ENCODE data around the gene PKD2L2.

GRCh38 chr5:136020547-136021115 lies 8.2 kb upstream of the TGFBI start:
- PRO-cap, 4 experiments = no peak in any of the 4 experiments
- RAMPAGE, long total RNA, 4 experiments = no peak in any of the 4 experiments

GRCh38 chr5:136031017-136031569 lies 2.3 kb downstream of the TGFBI start:
- PRO-cap, 4 experiments = peak in 2 of 4 experiments; most common plus-strand start chr5:136031456 (in 1); most common minus-strand start chr5:136031334 (in 2)
- RAMPAGE, long total RNA, 4 experiments = no peak in any of the 4 experiments

GRCh38 chr5:136033684-136034089 lies 4.9 kb downstream of the TGFBI start:
- PRO-cap, 4 experiments = no peak in any of the 4 experiments
- RAMPAGE, long total RNA, 4 experiments = no peak in any of the 4 experiments

DNA sequence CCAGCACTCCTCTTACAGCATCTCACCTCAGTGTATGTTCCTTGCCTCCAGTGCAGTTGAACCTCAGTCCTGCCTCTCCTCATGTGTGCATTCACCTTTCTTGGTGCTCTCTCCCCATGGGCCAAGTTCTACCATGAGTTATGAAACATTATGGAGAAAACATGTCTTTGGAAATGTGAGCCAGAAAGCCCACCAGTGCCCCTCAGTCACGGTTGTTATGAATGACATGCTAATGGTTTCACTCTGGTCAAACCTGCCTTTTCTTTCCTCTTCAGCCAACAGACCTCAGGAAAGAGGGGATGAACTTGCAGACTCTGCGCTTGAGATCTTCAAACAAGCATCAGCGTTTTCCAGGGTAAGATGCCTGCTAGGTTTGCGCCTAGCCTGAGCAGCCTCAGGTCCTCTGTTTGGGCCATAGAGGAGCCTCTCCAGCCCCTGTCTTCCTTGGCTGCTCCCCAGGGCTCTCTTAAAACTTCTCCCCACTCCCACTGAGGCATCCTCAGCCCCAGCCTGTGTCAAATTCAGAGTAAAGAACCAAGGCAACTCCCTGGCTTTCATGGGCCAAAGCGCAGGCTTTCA lies 32.5 kb downstream of the TGFBI start:
- PRO-cap, 4 experiments = no peak in any of the 4 experiments
- RAMPAGE, long total RNA, 4 experiments = no peak in any of the 4 experiments

DNA sequence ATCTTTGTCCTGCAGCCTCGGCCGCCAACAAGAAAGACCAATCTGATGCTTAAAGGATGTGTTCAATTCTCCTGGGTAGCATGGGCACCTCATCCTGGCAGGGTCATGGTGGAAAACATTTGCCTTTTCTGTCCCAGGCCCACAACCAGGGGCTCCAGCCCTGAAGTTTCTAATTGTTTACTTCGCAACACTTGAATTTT lies 26.2 kb upstream of the SMAD5 start:
- PRO-cap, 4 experiments = no peak in any of the 4 experiments
- RAMPAGE, long total RNA, 4 experiments = no peak in any of the 4 experiments

DNA sequence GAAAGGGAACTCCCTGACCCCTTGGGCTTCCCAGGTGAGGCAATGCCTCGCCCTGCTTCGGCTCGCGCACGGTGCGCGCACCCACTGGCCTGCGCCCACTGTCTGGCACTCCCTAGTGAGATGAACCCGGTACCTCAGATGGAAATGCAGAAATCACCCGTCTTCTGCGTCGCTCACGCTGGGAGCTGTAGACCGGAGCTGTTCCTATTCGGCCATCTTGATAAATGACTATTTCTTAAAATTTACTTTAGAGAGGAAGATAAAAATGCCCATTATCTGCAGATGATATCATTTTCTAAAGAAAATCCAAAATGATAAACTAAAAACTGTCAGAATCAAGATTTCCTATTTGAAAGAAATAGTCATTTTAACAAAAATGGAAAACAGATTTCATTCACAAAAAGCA lies 448.7 kb downstream of the SPOCK1 start:
- PRO-cap, 4 experiments = no peak in any of the 4 experiments
- RAMPAGE, long total RNA, 4 experiments = no peak in any of the 4 experiments

- PRO-cap, 4 experiments = no peak in any of the 4 experiments
- RAMPAGE, long total RNA, 4 experiments = no peak in any of the 4 experiments
These were observed 275.1 kb downstream of the SPOCK1 start for GRCh38 chr5:137224043-137224374.

DNA sequence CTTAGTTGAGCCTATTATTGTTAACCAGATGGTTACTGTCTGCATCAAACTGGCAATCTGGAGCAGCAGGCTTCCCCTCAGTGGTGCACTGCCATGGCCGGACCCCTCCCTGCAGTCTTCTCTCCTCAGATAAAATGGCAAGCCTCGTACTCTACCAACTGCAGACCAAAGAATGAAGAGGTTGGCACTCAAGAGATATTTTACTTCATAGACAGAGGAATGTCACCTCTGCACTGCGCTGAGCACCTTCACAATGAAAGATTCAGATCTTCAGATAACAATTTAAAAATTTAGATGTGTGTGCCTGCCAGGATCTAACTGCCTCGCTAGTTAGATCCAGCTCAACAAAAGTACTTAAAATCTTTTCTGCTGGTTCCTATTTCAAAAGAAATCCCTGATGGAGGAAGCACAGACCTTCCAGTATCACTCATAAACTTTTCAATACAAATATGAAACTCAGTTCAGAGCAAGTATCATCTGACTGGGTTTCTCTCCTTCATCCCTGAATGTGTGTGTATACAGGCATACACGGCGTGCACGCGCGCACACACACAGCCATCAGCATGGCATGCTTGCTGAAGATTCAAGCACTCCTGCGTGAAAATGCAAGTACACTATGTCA lies 1.2 kb downstream of the KLHL3 start:
- PRO-cap, 4 experiments = peak in 1 of 4 experiments; most common minus-strand start position 585 of the sequence (in 1)
- RAMPAGE, long total RNA, 4 experiments = no peak in any of the 4 experiments

DNA sequence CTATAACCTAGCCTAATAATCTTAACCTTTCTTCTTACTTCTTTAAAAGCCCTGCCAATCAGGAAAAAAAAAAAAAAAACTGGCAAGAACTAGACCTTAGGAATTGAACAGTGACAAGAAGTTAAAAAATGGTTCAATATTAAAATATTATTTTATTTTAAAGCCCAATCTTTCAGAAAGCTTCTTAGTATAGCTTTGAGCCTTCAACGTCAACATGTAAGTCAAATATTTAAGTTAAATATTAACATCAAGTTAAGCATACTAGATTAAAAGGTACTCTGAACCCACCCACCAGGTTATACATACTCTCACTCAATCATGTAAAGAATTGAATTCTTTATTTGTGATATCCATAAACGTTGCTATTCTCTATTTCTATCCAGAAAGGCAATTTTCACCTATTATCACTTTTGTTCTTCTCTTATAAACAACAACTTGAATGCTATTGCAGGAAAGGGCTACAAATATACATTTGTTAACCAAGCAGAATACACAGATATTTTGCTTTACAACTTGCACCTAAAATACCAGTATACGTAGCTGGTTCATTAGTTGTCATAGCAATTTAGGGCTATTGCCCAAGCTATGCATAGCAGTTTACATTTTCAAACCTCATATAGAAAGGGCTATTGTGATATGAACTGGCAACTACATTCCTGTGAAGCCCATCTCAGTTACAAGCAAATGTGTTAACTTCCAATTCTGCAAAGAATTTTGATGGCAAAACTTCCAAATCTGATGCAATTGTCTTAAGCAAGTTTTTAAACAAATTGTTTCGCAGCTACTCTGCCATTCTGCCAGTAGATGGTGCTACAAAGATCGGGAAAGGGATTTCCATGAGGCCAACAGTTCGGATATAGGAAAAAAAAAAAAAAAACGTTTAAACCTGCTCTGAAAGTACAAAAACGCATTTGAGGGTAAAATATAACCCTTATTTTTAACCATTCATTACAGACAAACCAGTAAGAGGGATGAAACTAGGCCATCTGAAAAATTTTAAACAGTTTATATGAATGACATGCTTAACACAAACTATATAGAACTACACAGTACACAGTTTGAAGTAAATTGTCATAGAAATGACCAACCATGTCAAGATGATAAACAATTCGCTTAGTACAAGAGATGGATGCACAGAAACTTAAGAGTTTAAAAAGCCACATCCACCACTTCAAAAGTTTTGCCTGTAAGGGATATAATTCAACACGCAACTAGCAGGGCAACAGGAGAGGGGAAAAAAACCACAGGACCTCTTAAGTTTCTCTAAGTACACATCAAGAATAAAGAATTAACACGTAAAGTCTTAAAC lies 2.5 kb downstream of the HNRNPA0 start:
- PRO-cap, 4 experiments = no peak in any of the 4 experiments
- RAMPAGE, long total RNA, 4 experiments = no peak in any of the 4 experiments

DNA sequence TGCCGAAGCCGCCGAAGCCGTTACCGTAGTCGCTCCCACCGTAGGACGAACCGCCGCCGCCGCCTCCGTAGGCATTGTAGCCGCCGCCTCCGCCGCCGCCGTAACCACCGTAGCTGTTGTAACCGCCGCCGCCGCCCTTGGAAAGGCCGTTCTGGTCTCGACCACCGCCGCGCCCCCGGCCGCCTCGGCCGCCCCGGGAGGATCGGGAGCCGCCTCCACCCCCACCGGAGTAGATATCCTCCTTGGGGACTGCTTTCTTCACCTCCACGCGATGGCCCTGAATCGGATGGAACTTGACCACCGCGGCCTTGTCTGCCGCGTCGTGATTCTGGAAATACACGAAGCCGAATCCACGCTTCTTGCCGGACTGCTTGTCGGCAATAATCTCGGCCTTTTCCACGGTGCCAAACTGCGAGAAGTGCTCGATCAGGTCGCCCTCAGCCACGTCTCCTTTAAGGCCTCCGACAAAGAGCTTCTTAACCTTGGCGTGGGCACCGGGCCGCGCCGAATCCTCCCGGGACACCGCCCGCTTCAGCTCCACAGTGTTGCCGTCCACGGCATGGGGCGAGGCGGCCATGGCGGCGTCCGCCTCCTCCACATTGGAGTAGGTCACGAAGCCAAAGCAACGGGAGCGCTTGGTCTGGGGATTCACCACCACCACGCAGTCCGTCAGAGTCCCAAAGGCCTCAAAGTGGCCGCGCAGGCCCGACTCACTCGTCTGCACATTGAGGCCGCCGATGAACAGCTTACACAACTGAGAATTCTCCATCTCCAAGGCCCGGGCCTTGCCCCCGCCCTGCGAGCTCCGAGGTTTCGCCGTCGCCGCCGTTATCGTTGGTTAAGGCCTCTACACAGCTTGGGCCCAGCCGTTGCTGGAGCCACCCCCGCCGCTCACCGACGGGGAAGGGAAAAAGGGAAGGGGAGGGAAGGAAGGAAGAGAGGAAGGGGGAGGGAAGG lies 587 bp downstream of the HNRNPA0 start:
- PRO-cap, 4 experiments = peak in 4 of 4 experiments; most common plus-strand start position 149 of the sequence (in 3); most common minus-strand start position 720 of the sequence (in 2)
- RAMPAGE, long total RNA, 4 experiments = no peak in any of the 4 experiments

DNA sequence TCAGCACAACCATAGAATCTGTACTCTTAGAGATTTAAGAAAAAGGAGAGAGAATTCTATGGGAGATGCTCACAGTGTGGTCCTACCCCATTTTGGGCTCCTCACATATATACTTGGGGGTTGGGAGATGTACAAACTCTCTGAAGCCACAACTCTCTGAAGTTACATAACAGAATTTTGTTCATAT lies 48.4 kb upstream of the HNRNPA0 start:
- PRO-cap, 4 experiments = no peak in any of the 4 experiments
- RAMPAGE, long total RNA, 4 experiments = no peak in any of the 4 experiments

DNA sequence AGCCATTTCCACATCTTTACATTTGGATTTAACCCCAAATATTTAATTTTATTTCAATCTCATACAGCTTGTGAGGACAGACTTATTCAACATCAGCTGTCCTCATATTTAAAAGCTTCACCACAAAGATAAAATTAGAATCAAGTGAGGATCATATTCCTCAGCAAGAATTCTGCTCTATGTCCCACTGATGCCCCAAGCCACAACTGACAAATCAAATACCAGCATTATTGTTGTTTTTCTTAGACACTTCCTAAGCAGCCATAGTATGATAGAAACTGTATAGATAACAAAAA lies 30.0 kb upstream of the MYOT start:
- PRO-cap, 4 experiments = no peak in any of the 4 experiments
- RAMPAGE, long total RNA, 4 experiments = no peak in any of the 4 experiments

DNA sequence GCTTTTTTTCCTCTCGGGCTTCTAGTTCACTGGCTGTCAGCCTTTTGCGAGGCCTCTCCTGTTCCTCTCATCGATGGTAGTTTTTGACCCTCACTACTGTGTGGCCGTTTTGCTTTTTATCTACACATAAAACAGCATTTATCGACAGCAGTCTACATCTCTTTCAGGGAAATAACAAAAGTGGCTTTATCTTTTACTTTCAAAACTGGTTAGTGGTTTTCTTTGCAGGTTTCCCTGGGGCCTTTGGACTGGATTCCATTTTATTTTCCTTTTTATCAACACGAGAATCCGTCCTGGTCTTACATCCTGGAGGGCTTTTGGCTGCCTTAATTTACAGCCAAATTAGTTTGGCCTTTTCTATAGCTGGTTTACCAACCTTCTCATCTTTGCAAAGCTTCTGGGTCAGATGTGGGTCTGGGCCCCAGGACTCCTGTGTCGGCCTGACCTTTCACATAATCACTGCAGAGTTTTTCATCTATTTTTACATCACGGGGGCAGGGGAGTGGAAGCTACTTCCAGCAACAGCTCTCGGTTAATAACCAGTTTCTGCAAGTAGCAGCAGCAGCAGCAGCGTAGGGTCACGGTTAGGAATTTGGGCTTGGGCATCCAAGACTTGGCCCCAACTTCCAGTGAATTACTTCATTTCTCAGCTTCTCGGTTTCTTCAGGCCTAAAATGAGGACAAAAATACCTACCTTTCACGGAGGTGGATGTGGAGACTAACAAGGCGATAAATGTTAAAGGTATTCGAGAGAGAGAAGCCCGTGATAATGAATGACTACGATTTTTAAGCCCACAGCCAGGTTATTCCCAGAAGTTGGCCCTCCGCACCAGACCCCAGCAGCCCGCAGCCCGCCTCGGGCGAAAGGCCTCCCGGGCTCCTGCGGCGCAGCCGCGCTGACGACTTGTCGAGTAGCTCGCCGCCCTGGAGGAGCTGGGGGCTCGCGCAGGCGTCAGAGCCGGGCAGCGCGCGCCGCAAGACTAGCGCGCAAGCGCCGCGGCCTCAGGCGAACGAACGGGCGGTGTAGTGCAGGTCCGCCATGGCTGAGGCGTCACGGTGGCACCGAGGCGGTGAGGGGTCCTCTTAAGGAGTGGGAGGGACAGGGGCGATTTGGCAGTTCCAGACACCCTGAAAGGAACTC lies at the start of gene PKD2L2:
Gene PKD2L2 (plus strand): TSS at position 1,005 of the 1,141 bp plus-strand sequence.
- PRO-cap, 4 experiments = peak in 4 of 4 experiments; most common plus-strand start position 1,009 of the sequence (in 4); most common minus-strand start position 871 of the sequence (in 4)
- RAMPAGE, long total RNA, 4 experiments = start-site peak on the minus strand in 4 of 4 experiments, centred at positions 875 to 953 of the sequence, 30 to 93 reads per replicate

DNA sequence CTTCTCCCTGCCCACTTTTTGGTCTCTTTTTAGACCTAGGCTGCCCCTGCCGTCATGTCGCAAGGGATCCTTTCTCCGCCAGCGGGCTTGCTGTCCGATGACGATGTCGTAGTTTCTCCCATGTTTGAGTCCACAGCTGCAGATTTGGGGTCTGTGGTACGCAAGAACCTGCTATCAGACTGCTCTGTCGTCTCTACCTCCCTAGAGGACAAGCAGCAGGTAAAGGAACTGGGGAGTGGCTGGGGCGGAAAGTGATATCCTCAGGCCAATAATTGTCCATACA lies 656 bp downstream of the KIF20A start:
- PRO-cap, 4 experiments = no peak in any of the 4 experiments
- RAMPAGE, long total RNA, 4 experiments = no peak in any of the 4 experiments

DNA sequence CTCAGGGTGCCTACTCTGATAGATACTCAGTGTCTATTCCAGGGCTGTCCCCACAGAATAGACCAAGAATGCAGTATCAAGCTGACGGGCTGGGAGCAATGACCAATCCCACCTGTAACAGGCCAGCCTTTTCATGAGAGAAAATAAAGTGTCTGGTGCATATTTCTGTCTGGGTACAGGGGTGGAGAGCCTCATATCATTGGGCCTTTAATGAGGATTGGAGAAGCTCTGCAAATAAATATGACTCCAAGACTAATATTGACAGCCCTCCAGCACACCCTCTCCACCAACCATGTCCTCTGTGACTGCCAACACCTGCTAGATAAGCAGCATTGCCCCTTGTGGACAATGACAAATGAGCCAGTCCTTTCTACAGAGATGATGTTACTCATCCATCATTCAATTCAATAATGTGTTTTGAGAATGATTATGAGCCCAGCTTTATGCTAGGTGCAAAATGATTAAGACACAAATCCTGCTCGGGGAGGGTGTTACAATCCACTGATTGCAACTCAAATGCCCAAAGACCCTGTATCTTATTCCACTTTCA lies 2.0 kb upstream of the GFRA3 start:
- PRO-cap, 4 experiments = no peak in any of the 4 experiments
- RAMPAGE, long total RNA, 4 experiments = no peak in any of the 4 experiments

GRCh38 chr5:138316363-138316735 lies 15.3 kb downstream of the CDC25C start:
- PRO-cap, 4 experiments = no peak in any of the 4 experiments
- RAMPAGE, long total RNA, 4 experiments = no peak in any of the 4 experiments

DNA sequence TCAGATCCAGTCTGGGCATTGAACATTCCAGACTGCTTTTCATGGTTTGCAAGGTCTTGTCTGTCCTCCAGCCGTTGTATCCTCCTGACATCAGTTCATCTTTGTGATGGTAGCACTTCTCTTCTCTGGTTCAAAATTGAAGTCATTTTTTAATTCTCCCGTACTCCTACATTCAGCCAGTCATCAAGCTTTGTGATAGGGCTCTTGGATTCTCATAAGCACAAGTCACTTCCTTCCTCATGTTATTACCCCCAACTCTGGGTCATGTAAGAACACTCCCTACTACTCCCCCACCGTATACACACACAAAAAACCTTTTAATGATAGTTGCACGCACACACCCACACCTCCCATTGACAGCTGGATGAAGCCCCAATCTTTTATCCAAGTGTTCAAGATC lies 16.7 kb downstream of the KDM3B start:
- PRO-cap, 4 experiments = peak in 4 of 4 experiments; most common plus-strand start position 256 of the sequence (in 2); most common minus-strand start position 138 of the sequence (in 4)
- RAMPAGE, long total RNA, 4 experiments = no peak in any of the 4 experiments

DNA sequence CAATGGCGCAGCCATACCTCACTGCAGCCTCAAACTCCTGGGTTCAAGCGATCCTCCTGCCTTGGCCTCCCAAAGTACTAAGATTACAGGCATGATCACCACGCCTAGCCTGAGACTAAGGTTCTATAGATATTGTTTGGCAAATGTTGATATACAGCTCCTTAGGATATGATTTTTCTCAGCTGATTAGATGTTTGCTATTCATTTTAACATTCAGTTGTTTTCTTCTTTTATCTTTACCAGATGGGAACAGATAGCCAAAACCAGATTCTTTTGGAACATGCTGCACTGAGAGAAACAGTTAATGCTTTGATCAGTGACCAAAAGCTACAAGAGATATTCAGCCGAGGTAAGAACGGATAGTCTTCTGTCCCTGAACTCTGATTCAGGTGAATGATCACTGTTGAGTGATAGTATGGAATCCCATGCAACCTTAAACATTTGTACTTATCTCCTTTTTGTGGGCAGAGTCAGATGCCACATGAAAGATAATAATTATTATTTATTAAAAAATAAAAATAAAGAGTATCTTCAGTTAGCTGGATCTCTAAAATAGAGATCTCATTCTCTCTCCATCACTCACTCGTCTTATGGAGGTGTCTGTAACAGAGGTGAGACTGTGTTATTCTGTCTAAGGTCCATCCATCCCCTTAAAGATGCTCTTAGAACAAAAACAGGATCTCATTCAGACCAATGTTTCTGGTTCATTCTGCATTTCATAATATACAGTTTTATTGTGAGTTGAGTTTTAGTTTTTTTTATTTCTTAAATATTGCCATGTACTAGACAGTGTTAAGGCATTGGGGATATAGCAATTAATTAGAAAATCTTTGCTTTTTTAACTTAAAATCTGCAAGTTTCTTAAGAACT lies 25.2 kb downstream of the KDM3B start:
- PRO-cap, 4 experiments = no peak in any of the 4 experiments
- RAMPAGE, long total RNA, 4 experiments = no peak in any of the 4 experiments

GRCh38 chr5:138407837-138408460 lies 30.9 kb upstream of the REEP2 start:
- PRO-cap, 4 experiments = no peak in any of the 4 experiments
- RAMPAGE, long total RNA, 4 experiments = no peak in any of the 4 experiments

- PRO-cap, 4 experiments = no peak in any of the 4 experiments
- RAMPAGE, long total RNA, 4 experiments = no peak in any of the 4 experiments
These were observed 2.4 kb upstream of the REEP2 start for GRCh38 chr5:138436176-138437120.